Frontal cortex (tissue), 2 donors: Measurements from ENCODE around the genes BEST4, UROD, TESK2, GPBP1L1, IPP, MAST2 and TSPAN1.

DNA sequence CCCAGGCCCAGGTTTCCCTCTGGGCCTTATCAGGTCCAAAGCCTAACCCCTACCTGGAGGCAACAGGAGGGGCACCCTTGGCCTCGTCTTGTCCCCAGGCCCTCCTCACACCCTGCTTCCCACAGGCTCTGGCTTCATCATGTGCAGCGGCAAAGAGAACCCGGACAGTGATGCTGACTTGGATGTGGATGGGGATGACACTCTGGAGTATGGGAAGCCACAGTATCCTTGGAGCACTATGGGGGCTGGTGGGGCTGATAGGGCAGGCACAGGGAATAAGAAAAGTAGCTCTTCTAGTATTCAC, 29.8 kb downstream of the TMEM53 start:
- RAMPAGE, long total RNA: no peak

DNA sequence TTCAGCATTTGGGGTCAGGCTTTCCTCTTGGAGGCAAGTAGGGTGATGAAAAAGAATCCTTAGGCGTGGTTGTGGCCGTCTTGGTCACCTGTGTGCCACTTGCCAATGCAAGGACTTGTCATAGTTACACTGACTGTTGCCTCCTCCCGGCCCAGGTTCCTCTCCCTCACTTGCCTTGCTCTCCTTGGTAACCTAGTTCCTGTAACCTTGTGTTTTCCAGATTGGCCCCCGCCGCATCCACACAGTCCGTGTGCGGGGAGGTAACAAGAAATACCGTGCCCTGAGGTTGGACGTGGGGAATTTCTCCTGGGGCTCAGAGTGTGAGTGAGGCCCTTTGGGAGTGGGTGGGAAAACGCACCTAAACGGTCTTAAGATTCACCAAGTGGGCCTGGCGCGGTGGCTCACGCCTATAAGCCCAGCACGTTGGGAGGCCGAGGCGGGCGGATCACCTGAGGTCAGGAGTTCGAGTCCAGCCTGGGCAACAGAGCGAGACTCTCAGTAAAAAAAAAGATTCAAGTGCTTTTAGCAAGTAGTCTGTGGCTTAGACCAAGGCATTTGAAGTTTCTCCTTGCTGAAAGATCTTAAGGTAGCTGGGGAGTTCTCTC, 1.2 kb downstream of the RPS8 start:
- RAMPAGE, long total RNA: no peak

DNA sequence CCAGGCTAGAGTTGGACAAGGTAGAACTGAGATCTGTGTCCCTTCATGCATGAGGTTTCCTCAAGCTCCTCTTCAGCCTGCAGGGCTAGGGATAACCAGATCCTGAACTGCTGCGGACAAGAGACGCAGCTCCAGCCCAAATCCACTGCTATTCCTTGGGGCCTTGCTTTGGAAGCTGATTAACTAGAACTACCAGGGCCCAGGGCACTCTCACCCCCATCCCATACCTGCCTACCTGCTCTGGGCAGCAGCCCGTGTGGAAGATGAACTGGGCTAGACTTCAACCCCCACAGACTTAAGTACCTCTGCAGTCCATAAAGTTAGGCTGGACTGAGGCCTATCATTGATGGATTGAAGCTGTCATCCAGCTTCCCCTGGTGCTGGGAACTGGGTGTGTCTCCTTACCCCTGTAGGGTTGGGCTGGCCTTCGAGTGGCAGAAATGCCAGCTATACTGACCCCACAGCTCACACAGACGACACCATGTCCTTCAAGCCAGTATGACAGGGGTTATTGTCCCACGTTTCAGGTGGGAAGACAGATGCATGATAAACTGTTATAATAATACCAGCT, at the start of gene BEST4:
Gene BEST4, minus strand, starts transcription at position 270 of the 571 bp plus-strand sequence.
- RAMPAGE, long total RNA: no peak

DNA sequence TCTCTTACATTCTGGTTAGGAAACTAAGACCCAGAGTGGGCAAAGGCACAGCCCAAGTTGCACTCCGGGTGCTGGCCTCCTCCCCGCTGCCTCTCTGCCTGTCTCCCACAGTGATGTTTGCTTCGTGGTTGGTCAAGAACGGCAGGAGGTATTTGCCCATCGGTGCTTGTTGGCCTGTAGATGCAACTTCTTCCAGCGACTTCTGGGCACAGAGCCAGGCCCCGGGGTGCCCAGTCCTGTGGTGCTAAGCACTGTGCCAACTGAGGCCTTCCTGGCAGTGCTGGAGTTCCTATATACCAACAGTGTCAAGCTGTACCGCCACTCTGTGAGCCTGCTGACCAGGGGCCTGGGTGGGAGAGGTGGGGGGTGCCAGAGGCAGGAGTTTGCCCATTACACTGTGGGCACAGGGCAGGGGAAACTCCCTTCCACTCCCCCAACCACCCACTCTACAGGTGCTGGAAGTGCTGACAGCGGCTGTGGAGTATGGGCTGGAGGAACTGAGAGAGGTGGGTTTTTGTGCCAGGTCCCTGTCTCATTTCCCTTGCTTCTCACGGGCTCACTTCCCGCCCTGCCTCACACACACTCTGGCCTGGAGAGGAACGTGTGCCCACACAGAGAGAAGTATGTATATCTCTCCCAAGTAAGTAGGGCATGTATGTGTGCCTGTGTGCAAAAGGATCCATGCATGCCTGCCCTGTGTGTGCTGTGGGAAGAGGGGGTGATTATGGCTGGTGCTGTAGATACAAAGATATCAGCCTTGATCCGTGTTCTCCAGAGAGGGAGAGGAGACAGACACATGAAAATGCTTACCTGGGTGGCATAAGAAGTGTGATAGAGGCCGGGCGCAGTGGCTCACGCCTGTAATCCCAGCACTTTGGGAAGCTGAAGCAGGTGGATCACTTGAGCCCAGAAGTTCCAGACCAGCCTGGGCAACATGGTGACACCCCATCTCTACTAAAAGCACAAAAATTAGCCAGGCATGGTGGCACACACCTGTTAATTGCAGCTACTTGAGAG, 2.1 kb downstream of the BTBD19 start:
- RAMPAGE, long total RNA: no peak

- RAMPAGE, long total RNA: no peak
Observed at GRCh38 chr1:44811119-44812184, 3.1 kb downstream of the BTBD19 start.

GRCh38 chr1:45002316-45003301, 8.5 kb downstream of the HECTD3 start:
- RAMPAGE, long total RNA: no peak

- RAMPAGE, long total RNA: no peak
Observed at GRCh38 chr1:45011801-45012565, at the start of gene UROD. TSS of gene UROD (plus strand) at chr1:45012254.

- RAMPAGE, long total RNA: no peak
Observed at GRCh38 chr1:45490616-45491725, at the start of gene TESK2. TSS of gene TESK2 (minus strand) at chr1:45491163.

- RAMPAGE, long total RNA: no peak
Observed at GRCh38 chr1:45554081-45554678, 3.6 kb downstream of the AKR1A1 start.

DNA sequence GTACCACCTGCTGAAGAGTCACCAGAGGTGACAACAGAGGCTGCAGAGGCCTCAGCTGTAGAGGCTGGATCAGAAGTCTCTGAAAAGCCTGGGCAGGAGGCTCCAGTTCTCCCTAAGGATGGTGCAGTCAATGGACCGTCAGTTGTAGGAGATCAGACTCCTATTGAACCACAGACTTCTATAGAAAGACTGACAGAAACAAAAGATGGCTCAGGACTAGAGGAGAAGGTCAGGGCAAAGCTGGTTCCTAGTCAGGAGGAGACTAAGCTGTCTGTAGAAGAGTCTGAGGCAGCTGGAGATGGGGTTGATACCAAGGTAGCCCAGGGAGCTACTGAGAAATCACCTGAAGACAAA, 16.0 kb downstream of the CCDC17 start:
- RAMPAGE, long total RNA: no peak

DNA sequence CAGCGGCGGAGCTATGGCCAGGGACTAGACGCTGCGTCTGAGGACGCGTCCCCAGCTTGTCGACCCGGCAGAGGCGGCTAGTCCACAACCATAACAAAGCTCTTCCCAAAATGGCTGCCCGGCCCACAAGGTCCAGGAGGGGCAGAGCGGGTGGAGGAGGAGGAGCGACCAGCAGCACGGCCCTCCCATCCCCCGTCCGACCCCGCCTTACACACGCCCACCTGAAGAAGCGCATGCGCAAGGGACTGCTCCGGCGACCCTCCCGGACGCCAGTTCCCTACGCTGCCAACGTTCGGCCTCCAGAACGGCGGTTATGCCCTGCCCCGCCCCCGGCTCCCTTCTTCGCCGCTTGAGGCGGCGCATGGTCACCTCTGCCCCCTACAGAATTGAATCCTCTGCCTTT, at the start of gene GPBP1L1:
Gene GPBP1L1, minus strand, starts transcription at position 118 of the 403 bp plus-strand sequence.
- RAMPAGE, long total RNA: no peak

- RAMPAGE, long total RNA: no peak
Observed at GRCh38 chr1:45750008-45751157, at the start of gene IPP. TSS of gene IPP (minus strand) at chr1:45750653.

- RAMPAGE, long total RNA: no peak
Observed at GRCh38 chr1:45803271-45803757, at the start of gene MAST2. TSS of gene MAST2 (plus strand) at chr1:45803612.

DNA sequence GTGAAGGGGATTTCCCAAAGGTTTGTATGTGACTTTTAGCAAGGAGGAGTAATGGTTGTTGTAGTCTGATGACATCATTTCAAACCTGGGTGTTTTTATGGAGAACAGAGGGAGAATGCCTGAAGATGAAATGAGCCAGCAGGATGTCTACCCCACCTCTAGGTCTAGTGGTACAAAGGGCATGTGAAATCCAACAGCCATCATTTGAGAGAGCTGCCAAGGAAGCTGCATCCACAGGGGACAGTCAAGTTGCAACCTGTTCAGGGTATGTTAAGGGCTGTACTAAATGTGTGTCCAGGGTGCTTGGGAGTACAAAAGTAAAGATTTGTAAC, 157.5 kb downstream of the PIK3R3 start:
- RAMPAGE, long total RNA: no peak

GRCh38 chr1:46133883-46134493, 1.6 kb upstream of the PIK3R3 start:
- RAMPAGE, long total RNA: no peak

DNA sequence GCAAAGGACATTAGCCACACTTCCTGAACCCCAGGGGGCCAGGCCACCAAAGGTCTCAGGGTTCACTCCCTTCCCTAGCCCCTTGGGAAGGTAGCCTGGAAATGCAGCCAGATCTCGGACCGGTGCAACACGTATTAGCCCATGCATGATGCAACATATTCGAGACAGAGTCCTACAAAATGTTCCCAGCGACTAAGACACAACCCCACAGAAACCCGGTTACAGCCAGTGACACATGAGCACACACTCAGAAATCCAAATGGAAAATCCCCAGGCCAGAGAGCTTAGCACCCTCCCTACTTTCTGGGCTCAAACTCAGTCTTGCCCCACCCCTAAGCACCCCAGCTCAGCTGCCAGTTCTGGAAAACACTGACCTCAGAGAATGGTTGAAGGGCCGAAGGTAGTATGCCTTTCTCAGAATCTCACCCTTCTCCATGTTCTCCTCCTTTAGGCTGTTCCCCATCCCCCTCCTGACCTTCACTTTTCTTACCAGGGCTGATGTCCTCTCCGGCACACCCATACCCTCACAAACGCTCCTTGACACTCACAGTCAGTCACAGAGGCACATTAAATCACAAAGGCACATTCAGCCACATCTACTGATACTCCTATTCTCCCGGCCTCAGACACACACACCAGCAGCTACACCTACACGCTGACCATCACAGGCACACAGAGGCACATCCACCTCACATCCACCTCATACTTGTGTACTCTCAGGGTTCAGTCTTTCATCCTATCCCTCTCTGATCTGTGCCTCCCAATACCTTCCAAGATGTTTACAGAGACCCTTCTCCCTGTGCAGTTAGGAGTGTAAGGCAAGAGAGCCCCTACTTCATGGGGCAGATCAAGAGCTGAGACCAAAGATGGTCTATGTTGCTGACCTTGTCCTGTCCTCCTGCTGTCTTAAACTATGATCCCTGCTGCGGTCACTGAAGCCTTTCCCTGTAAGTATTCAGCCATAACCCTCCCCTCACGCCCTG, at the start of gene TSPAN1:
Gene TSPAN1, plus strand, starts transcription at position 625 of the 983 bp plus-strand sequence.
- RAMPAGE, long total RNA: no peak

DNA sequence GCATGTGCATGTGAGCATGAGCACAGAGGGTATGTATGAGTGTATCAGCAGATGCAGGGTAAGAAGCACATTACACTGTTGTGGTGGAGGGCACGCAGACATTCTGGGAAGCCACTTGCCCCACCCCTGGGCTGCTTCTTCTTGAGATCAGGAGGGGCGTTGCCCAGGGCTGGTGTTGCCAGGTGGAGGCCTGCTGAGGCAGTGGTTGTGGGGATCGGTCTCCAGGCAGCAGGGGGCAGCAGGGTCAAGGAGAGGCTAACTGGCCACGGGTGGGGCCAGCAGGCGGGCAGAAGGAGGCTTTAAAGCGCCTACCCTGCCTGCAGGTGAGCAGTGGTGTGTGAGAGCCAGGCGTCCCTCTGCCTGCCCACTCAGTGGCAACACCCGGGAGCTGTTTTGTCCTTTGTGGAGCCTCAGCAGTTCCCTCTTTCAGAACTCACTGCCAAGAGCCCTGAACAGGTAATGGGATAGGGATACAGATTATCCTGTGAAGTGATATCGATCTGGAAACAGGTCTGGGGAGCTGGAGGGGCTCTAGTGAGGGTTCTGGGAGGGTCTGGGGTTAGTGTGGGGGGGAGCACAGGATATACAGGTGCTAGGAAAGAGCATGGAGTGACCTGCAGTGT, 4.0 kb upstream of the P3R3URF start:
- RAMPAGE, long total RNA: no peak

DNA sequence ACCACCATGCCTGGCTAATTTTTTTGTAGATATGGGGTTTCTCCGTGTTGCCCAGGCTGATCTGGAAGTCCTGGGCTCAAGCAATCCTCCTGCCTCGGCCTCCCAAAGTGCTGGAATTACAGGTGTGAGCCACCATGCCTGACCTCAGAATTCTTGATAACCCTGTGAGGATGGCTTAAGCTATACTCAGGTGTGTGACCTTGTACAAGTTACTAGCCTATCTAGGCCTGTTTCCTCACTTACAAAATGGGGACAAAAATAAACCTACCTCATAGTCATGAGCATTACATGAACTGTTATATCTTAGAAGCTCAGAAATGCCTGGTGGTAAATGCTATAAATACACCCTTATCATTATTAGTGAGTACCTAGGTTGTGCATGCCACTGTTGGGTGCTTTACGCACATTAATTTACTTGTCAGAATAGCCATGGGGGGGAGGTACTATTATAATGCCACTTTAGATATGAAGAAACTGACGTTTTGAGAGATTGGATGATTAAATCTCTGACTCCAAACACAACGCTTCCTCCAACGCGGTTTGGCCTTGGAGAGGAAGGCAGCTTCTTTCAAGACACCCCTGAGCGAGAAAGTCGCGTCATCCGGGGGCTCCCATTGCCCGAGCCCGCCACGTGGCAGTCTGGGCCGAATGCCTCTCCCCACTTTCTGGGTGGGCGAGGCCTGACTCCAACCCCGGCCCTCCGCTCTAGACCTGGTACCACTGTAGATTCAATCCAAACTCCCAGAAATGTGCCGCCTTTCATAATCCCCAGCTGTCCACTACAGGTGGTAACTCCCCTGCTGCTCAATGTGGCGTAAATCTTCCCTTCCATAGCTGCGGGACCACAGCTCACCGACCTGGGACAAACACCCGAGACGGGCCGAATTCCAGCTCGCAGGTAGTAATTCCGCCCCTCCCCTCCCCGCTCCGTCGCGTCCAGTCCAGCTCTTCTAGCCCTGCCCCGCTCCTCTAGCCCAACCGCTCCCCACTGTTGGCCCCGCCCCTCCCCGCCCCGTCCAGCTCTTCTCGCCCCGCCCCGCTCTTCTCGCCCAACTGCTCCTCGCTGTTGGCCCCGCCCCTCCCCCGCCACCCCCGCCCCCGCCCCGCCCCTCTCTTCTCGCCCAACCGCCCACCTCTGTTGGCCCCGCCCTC, 780 bp upstream of the RAD54L start:
- RAMPAGE, long total RNA: no peak

DNA sequence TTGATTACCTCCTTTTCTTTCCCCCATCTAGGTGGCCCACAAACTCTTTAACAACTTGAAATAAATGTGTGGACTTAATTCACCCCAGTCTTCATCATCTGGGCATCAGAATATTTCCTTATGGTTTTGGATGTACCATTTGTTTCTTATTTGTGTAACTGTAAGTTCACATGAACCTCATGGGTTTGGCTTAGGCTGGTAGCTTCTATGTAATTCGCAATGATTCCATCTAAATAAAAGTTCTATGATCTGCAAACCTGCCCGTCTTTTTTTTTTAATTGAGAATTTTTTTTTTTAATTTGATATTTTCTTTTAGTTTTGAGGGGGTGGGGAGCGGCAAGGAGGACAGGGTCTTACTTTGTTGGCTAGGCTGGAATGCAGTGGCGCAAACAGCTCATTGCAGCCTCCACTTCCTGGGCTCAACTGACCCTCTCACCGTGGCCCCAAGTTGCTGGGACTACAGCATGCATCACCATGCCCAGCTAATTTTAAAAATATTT, 13.1 kb downstream of the UQCRH start:
- RAMPAGE, long total RNA: no peak

DNA sequence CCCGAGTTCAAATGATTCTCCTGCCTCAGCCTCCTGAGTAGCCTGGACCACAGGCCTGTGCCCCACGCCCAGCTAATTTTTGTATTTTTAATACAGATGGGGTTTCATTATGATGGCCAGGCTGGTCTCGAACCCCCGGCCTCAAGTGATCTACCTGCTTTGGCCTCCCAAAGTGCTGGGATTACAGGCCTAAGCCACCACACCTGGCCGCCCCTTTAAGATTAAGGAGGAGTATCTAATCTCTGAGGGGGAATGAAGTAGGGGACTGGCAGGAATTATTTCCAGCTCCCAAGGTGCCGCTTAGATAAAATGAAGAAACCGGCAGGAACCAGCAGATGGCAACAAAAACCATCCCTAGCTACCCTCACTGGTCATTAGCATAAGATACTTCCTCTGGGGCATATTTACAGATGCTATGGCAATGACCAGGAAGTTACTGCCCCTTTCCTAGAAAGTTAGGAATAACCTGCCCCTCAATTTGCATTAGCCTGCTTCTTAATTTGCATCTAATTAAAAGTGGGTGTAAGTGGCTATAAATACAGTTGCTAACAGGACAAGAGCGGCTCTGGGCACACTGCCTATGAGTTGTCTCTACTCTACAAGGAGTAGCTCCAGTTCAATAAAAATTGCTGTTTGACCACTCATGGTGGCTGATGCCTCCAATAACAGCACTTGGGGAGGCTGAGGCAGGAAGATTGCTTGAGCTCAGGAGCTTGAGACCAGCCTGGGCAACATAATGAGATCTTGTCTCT, 7.1 kb upstream of the NSUN4 start:
- RAMPAGE, long total RNA: no peak